Jejunum (tissue), 1 donor: ENCODE results near the genes KRT10 and KRTAP16-1.

GRCh38 chr17:40779494-40779864 lies 2.9 kb downstream of the KRT27 start:
- PRO-cap = unidirectional peak, plus-strand start at chr17:40779568

- PRO-cap = no peak
These were observed 5.2 kb downstream of the KRT10 start for GRCh38 chr17:40816952-40817883.

GRCh38 chr17:40821887-40822983 lies at the start of gene KRT10:
Gene KRT10, minus strand, starts transcription at chr17:40822614.
- PRO-cap = no peak

DNA sequence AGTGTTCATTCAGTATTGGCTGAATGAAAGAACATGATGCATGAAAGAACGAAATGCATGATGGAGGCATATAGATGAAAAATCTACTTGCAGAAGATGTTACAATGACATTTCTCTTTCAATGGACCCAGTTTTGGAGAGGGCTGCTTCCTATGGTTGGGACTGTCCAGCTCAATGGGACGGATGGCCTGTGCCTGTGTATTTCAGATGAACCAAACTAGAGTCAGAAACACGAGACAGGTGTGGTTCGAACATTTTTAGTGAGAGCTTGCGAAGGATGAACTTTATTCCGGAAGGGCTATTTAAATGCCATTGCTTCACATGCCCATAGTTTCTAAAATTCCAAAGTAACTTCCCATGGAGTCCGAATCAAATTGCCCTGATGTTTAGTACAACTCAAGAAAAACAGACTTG lies 1.5 kb downstream of the KRT20 start:
- PRO-cap = no peak

- PRO-cap = no peak
These were observed 21.8 kb downstream of the KRT23 start for GRCh38 chr17:40915585-40916073.

- PRO-cap = no peak
These were observed at the start of gene KRTAP16-1 for GRCh38 chr17:41308913-41309596. Gene KRTAP16-1, minus strand, starts transcription at chr17:41309309.

DNA sequence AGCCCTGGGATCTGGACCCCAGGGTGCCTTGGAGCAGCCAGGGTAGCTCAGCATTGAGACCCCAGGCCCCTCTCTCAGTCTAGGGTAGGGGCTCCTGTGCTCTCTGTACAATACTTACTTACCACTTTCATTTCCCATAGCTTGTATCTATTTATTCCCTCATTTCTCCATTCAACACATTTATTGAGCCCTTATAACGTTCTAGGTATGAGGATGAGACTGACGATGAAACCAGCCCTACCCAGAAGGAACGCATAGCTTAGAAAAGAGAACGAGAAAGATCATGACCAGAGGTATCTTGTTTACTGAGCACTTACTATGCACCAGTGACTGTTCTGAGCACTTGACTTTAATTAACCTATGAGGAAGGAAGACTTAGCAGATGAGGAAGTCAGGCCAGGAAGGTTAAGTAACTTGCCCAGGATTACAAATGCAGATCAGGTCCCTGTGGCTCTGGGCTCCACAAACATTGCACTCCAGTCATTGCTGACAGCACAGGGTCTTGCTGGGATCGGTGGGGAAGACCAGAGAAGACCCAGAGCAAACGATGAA lies 7.2 kb downstream of the KRT13 start:
- PRO-cap = no peak

GRCh38 chr17:41544201-41544909 lies 16.2 kb upstream of the KRT19 start:
- PRO-cap = unidirectional peak, plus-strand start at chr17:41544850

- PRO-cap = no peak
These were observed 4.4 kb downstream of the KRT14 start for GRCh38 chr17:41582146-41582807.

- PRO-cap = no peak
These were observed 2.9 kb upstream of the KRT16 start for GRCh38 chr17:41615369-41615883.

GRCh38 chr17:41653665-41654674 lies 29.6 kb upstream of the KRT17 start:
- PRO-cap = bidirectional peak, plus-strand start at chr17:41654382, minus-strand start at chr17:41654192

GRCh38 chr17:41655187-41656338 lies 31.2 kb upstream of the KRT17 start:
- PRO-cap = bidirectional peak, plus-strand start at chr17:41655856, minus-strand start at chr17:41655639

- PRO-cap = bidirectional peak, plus-strand start at chr17:41666117, minus-strand start at chr17:41666015
These were observed 22.8 kb upstream of the EIF1 start for GRCh38 chr17:41665876-41666228.

DNA sequence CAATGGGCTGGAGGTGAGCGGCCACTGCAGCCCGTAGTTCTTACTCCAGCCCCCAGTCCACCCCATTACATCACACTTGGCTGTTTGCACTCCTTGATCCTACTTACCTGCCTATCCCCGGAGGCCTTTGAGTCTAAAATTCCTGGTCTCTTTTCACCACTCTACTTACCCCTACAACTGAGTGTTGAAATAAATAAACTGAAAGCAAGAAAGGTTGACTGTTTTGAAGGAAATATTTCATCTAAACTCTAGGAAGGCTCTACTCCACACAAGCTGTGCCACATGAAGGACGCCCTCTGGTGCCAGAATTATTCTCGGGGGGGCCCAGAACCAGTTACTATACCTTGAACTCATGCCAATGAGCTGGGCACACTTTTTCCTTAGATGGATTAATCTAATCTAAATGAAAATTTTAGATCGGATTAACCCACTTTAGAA lies 797 bp upstream of the EIF1 start:
- PRO-cap = no peak

DNA sequence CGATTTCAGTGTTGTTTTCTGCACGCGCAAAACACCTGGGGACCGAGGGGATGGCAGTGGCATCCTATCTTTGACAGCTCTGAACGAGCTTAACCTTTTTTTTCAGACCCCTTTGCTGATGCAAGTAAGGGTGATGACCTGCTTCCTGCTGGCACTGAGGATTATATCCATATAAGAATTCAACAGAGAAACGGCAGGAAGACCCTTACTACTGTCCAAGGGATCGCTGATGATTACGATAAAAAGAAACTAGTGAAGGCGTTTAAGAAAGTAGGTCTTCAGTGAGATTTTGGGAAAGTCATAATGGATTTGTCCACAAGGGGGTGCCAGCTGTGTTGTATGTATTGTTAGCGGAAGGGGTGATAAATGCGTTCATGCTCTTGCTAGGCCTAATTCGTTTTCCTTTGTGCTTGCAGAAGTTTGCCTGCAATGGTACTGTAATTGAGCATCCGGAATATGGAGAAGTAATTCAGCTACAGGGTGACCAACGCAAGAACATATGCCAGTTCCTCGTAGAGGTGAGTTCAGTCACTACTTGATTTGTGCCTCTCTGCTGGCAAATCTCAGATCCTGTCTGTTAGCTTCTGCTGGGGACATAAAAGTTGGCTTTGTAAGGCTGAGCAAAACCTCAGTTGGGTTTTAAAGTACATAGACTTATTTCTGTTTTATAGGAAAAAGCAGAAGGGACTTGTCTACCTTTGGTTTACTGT lies 1.1 kb downstream of the EIF1 start:
- PRO-cap = no peak

GRCh38 chr17:41690617-41691639 lies 2.2 kb downstream of the EIF1 start:
- PRO-cap = unidirectional peak, plus-strand start at chr17:41691298

DNA sequence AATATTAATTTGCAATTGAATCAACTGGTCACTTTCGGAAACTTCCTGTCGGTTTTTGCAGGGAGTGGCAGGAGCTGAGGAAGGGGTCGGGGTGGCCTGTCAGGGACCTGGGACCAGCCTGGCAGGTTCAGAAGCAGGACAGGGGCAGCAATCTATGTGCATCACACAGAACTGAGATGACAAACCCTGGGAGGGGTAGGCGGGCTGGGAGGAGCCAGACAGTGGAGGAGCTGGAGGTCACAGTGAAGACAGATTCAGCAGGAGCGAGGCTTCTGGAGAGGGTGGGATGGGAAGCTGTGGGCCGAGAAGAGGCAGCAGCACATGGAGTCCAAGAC lies 6.5 kb upstream of the GAST start:
- PRO-cap = no peak

- PRO-cap = bidirectional peak, plus-strand start at chr17:41775559, minus-strand start at chr17:41775383
These were observed 11.3 kb downstream of the JUP start for GRCh38 chr17:41774936-41775937.

GRCh38 chr17:41866878-41867455 lies 1.7 kb upstream of the KLHL11 start:
- PRO-cap = no peak

GRCh38 chr17:41895209-41895804 lies 23.4 kb downstream of the ACLY start:
- PRO-cap = no peak